ENCODE measurements around a stretch of chr6.

DNA sequence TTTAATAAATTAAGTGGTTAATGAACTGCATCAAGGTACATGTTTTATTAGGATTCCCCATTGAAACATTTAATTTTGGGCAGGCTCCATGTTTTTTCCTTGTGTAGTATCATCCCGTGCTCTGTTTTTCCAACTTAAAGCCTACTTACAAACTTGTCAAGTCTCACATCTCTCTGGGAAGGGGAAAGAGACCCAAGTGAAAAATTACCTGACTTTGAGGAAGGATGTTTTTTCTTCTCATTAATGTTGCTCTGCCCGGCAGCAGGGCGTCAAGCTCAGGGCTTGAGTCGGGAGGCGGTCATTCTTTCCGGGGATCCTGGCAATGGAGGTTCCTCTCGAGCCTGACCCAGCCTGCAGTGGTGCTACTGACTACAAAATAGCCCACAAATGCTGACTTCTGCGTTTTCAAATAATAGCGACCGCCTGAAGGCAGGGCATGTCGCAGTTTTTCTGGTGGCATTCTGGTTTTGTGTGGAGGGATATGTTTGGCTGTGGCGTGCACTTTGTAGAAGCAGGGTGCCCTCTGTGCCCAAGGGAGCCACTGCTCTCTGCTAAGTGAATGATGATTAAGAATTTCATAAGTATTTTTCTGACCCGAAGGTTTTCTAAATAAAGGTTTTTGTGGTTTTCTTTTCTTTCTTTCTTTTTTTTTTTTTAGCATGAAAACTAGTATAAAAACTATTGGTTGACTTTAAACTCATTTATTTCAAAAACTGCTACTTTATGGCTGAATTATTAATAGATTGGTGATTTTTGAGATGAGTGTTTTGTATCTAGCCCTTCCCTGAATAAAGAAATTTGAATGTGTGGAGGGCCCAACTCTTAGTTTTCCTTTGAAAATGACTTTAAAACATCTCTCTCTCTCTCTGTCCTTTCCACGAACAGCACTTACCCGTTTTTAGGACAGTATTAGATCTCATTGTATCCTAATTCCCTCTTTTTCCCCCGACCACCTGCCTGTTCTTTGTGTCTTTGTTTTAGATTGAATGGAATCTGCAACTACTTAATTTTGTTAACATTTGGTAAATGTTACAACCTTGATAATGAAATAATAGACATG, 2.7 kb downstream of the DSP start:
- RRBS, 2 experiments: 3% methylated on average over 5 of the region's 16 CpGs
CAGE:
- cytosol, long polyA minus RNA: no peak
- cytosol, long polyA plus RNA: no peak
- long polyA plus RNA: no peak
- nucleus, long polyA minus RNA: no peak
- nucleus, long polyA plus RNA: no peak

DNA sequence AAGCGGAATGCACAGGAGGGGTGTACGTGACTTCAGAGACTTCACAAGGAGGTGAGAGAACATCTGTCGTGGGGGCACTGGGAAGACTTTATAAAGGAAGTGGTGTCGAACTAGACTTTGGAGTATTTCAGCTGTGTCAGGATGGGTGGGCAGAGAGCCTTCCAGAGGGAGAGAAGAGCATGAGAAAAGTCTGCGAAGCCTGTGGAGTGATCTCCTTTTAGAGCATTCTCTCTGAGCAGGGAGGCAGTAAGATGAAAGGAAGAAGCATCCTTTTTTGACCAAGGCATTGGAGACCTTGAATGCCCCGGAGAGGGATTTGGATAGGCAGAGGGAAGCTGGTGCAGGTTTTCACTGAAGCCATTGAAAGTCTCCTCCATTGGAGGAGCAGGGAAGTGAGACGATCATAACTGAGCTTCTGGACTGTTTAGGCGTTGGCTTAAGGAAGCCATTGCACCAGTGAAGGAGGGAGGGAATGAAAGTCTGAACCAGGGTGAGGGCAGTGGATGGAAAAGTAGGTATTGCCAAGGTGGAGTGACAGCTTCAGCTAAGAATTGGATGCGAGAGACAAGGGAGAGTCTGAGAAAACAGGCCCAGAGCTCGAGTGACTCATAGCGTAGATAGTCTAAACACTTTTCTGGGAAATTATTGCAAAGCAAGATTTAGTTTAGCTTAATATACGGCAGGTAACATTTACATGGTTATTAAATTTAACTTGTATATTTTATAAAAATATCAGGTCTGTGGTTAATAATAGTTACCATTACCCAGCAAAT, 4.4 kb downstream of the DSP start:
- RRBS, 2 experiments: no CpG with 5 or more reads among the region's 12 CpGs
CAGE:
- cytosol, long polyA minus RNA: no peak
- cytosol, long polyA plus RNA: no peak
- long polyA plus RNA: no peak
- nucleus, long polyA minus RNA: no peak
- nucleus, long polyA plus RNA: no peak

DNA sequence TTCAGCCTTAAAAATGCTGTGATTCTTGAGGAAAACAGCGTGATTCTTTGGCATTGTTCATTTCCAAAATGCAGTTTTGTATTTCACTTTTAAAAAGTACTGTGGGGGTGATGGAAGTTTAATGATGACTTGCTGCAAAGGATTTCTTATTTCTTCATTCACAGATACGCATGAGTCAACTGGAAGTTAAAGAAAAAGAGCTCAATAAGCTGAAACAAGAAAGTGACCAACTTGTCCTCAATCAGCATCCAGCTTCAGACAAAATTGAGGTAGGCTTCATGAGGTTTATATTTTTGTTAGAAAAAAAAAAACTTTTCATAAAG, 23.8 kb upstream of the SNRNP48 start:
- RRBS, 2 experiments: no CpG with 5 or more reads among the region's 2 CpGs
CAGE:
- cytosol, long polyA minus RNA: start-site peak on the plus strand centred at position 216 of the sequence, 93 bp wide, 301 reads
- cytosol, long polyA plus RNA: no peak
- long polyA plus RNA: no peak
- nucleus, long polyA minus RNA: no peak
- nucleus, long polyA plus RNA: no peak

- RRBS, 2 experiments: no CpG with 5 or more reads among the region's 2 CpGs
CAGE:
- cytosol, long polyA minus RNA: no peak
- cytosol, long polyA plus RNA: no peak
- long polyA plus RNA: no peak
- nucleus, long polyA minus RNA: no peak
- nucleus, long polyA plus RNA: no peak
Measured at GRCh38 chr6:7644371-7644704, 54.3 kb downstream of the SNRNP48 start.

DNA sequence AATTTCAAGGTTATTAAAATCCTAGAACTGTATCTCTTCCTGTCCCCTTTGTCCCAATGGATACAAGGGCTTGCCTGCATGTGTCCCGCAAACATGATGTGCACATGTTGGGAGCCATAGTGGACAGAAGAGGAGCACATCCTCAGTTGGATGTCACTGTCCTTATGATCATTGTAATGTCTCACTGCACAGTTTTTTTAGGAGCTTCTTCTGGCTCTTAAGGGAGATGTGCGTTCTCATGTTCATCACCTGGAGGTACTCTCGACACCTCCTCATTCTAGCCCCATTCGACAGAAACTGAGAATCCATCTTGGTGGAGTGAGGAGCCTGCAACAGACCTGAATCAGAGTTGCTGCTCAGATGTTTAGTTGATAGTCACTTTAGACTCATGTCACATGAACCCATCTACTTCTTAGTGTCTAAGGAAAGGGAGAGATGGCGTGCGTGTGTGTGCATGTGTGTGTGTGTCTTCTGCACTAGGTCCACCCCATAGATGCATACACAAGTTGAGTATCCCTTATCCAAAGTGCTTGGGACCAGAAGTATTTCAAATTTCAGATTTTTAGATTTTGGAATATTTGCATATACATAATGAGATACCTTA, 2.3 kb upstream of the BMP6 start:
- RRBS, 2 experiments: no CpG with 5 or more reads among the region's 6 CpGs
CAGE:
- cytosol, long polyA minus RNA: no peak
- cytosol, long polyA plus RNA: no peak
- long polyA plus RNA: no peak
- nucleus, long polyA minus RNA: no peak
- nucleus, long polyA plus RNA: no peak

DNA sequence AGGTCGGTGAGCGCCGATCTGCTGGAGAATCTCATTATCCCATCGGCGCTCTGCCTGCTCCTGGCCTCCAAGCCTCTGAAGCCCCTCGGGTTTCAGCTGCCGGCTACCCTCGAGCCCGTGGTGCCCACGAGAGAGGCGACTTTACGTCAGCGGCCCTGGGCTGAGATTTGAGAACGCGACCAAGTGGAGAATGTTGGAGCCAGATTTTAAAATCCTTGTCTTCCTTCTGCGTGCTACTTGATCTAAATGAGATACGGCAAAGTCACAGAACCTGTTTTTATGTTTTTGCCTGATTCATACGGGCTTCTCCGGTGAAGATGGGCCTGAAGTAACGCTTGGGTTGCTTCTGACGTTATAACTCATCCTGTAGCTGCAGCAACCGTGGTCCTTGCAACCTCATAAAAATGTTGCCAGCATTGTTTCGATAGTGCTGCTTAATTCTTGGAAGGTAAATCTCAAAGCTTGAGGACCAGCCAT, 424 bp upstream of the SLC35B3 start:
- RRBS, 2 experiments: no CpG with 5 or more reads among the region's 23 CpGs
CAGE:
- cytosol, long polyA minus RNA: no peak
- cytosol, long polyA plus RNA: no peak
- long polyA plus RNA: no peak
- nucleus, long polyA minus RNA: no peak
- nucleus, long polyA plus RNA: no peak

DNA sequence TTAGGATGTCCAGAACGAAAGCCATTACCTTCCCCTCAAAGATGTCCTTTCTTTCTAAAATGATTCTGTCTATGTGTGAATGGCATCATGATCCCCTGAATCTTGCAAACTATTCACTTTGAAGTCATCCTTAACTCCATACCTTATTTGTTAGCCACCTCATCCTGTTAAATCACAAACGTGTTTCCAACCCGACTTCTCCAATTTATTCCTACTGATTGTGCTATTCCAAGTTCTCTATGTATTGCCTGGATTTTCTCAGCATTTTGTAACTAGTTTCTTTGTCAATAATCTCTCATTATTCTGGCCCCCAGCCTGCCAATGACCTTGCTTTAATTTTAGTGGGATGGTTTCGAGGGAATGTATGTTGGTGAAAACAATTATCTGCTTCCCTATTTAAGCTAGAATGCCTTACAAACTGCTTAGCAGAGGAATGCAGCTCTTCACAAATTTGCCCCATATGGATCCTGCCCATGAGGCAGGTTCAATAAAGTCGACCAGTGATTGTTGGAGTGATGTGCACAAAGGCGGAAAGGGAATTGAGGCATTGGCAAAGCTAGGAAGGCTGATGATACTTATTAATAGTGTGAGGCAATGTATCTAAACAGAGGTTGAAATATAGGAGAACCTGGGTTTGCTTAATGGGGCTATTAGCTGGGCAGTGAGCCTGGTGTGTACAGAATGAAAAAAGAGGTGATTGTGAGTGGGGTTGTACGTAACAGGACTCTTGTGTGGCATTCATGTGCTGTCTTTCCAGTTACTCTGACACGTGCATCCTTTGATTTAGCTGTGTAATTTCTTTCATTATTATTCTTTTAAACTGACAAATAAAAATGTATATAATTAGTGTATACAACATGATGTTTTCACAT, 220.1 kb upstream of the SLC35B3 start:
- RRBS, 2 experiments: no CpG with 5 or more reads among the region's 8 CpGs
CAGE:
- cytosol, long polyA minus RNA: no peak
- cytosol, long polyA plus RNA: no peak
- long polyA plus RNA: no peak
- nucleus, long polyA minus RNA: no peak
- nucleus, long polyA plus RNA: no peak

GRCh38 chr6:8905840-8906330, 470.5 kb upstream of the SLC35B3 start:
- RRBS, 2 experiments: no CpG with 5 or more reads among the region's 4 CpGs
CAGE:
- cytosol, long polyA minus RNA: no peak
- cytosol, long polyA plus RNA: no peak
- long polyA plus RNA: no peak
- nucleus, long polyA minus RNA: no peak
- nucleus, long polyA plus RNA: no peak

DNA sequence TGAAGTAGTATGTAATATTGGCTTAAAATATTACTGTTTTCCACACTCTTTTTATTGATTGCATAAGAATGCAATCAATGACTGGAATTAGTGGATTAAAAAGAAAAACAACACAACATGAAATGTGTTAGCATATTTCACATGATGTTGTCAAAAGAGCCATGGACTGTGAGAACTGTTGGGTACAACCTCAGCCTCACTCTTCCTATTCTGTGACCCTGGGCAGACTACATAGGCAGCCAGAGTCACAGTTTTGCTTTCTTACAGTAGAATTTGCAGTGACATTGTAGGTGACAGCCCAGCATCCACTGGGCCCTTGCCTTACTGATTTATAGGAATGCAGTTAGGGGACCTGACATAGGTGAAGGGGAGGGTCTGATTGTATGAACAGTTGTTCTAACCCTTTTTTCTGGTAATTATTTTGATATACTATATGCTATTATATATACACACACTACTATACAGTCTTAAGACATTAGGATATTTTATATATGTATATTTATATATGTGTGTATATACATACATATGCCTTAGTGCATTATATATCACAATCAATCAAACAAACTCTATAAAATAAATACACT, 471.4 kb upstream of the SLC35B3 start:
CAGE:
- cytosol, long polyA minus RNA: no peak
- cytosol, long polyA plus RNA: no peak
- long polyA plus RNA: no peak
- nucleus, long polyA minus RNA: no peak
- nucleus, long polyA plus RNA: no peak

DNA sequence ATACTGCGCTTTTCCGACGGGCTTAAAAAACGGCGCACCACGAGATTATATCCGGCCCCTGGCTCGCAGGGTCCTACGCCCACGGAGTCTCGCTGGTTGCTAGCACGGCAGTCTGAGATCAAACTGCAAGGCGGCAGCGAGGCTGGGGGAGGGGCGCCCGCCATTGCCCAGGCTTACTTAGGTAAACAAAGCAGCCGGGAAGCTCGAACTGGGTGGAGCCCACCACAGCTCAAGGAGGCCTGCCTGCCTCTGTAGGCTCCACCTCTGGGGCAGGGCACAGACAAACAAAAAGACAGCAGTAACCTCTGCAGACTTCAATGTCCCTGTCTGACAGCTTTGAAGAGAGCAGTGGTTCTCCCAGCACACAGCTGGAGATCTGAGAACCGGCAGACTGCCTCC, 603.8 kb downstream of the TFAP2A start:
- RRBS, 2 experiments: no CpG with 5 or more reads among the region's 19 CpGs
CAGE:
- cytosol, long polyA minus RNA: no peak
- cytosol, long polyA plus RNA: no peak
- long polyA plus RNA: no peak
- nucleus, long polyA minus RNA: no peak
- nucleus, long polyA plus RNA: no peak

- RRBS, 2 experiments: no CpG with 5 or more reads among the region's 4 CpGs
CAGE:
- cytosol, long polyA minus RNA: no peak
- cytosol, long polyA plus RNA: no peak
- long polyA plus RNA: no peak
- nucleus, long polyA minus RNA: no peak
- nucleus, long polyA plus RNA: no peak
Measured at GRCh38 chr6:10511401-10512017, 9.6 kb upstream of the GCNT2 start.

DNA sequence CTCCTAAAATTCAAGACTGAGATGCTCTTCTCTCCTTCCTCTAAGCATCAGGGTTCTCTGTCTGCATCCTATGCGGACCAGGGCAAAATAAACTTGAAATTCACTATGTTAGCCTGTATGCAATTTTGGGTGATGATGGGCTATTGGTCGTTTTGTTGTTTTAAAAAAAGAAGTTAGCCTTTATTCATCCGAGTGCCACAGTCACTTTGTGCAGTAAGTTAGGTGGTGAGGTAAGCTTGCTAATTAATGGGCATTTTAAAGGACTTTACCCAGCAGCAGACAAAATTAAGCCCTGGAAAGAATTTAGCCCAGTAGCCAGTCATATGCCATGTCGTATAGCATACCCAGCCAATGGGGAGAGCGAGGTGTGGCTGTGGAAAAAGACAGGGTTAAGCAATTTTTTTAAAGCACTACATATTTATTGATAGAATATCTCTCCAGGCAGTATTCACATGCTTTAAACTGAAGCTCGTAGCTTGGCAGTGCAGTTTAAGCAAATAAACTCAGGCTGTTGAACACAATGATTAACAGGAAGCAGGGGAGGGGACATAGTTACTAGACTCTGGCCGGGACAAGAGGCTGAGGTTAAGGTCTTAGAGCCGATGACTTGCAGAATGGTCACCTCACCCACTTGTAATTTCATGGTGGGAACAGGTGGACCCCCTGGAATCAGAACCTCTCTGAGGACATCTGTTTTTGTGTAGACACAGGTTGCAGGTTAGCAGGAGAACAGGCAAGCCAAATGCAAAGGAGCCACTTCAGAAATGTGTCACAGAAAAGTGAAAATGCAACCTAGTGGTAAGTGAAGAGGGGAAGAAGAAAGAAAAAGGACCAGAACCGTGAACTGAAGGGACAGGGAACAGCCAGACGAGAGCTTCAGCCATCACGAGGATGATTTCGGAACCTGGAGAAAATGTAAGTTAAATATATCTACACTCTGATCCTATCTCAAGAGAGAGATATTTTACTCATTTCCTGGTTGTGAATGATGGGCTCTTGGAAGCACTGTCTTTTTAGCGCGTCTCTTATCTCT, 7.1 kb downstream of the GCNT2 start:
- RRBS, 2 experiments: no CpG with 5 or more reads among the region's 14 CpGs
CAGE:
- cytosol, long polyA minus RNA: start-site peak on the plus strand centred at position 589 of the sequence, 28 bp wide, 53 reads
- cytosol, long polyA plus RNA: start-site peak on the plus strand centred at position 586 of the sequence, 9 bp wide, 78 and 103 reads in 2 replicates
- long polyA plus RNA: no peak
- nucleus, long polyA minus RNA: no peak
- nucleus, long polyA plus RNA: start-site peak on the plus strand centred at position 580 of the sequence, 22 bp wide, 75 and 88 reads in 2 replicates

- RRBS, 2 experiments: no CpG with 5 or more reads among the region's 29 CpGs
CAGE:
- cytosol, long polyA minus RNA: no peak
- cytosol, long polyA plus RNA: no peak
- long polyA plus RNA: no peak
- nucleus, long polyA minus RNA: no peak
- nucleus, long polyA plus RNA: no peak
Measured at GRCh38 chr6:10555349-10556507, 34.6 kb downstream of the GCNT2 start.

- RRBS, 2 experiments: 1 to 2% methylated on average over 15 to 20 of the region's 80 CpGs
CAGE:
- cytosol, long polyA minus RNA: start-site peak on the plus strand at chr6:11094193-11094199, 75 reads
- cytosol, long polyA plus RNA: no peak
- long polyA plus RNA: no peak
- nucleus, long polyA minus RNA: no peak
- nucleus, long polyA plus RNA: no peak
Measured at GRCh38 chr6:11093970-11095127, 715 bp downstream of the SMIM13 start.

DNA sequence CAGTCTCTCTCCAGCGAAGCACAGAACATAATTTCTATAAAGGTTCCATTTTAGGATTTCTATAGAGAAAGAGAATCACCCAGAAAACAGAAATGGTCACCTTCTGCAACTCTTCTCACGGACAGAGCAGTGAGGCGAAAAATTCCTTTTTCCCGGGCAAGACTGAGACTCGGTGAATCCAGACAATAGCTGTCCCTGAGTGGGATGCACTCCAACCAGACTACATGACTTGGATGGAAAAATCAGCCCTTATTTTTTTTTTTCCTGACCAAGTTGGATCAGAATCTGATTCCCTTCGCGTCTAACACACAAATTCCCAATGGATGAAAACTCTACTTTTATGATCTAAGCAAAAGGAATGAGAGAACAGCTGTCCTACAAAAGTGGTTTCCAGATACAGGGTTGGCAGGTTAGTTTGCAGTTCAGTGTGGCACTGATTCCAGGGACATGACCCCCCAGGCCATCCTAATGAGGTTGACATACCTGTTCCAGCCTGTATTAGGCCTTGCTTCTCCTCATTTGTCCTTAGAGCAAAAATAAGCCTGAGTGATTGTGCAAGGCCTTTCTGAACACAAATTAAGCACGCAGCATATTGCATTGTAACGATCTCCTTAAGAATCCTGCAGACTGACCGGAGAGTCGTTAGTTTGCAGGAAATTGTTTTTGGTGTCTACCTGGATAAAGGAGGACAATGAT, 1.3 kb upstream of the NEDD9 start:
- RRBS, 2 experiments: no CpG with 5 or more reads among the region's 11 CpGs
CAGE:
- cytosol, long polyA minus RNA: no peak
- cytosol, long polyA plus RNA: no peak
- long polyA plus RNA: no peak
- nucleus, long polyA minus RNA: no peak
- nucleus, long polyA plus RNA: no peak

DNA sequence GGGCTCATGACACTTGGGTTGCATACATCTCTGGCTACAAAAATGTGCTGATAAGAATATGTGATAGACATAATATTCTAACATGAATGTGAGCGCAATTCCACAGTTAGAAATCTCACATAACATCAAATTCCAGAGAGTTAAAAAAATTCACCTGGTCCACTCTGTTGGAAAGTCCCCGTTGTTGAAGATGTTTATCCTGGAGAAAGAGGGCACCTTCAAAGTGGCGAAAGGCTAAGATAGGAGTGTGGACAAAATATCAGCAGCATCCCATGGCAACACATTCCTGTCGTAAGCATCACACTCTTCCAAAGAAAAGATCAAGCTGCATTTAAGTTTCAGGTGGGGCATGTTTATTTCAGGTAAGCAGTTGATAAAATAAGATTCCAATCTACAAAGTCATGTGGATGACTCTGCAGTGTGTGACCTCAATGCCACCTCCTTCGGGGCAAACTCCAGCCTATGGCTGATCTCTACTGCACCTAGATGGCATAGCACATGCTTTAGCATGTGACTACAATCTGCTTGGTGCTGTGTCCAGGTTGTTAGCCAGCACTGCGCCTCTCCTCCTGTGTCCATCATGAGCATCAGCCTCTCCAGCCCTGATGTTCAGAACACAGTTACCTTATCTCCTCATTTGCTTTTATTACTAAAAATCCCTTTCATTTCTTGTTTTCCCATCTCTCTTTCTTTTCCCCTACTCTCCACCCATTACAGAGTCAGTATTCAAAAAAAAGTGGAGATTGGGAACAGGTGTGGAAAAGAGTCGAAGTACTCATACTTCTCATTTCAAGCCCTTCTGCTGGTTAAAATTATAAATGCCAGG, 111.9 kb upstream of the NEDD9 start:
- RRBS, 2 experiments: no CpG with 5 or more reads among the region's 7 CpGs
CAGE:
- cytosol, long polyA minus RNA: no peak
- cytosol, long polyA plus RNA: no peak
- long polyA plus RNA: no peak
- nucleus, long polyA minus RNA: no peak
- nucleus, long polyA plus RNA: no peak

GRCh38 chr6:11350014-11350959, 117.8 kb upstream of the NEDD9 start:
- RRBS, 2 experiments: no CpG with 5 or more reads among the region's 11 CpGs
CAGE:
- cytosol, long polyA minus RNA: no peak
- cytosol, long polyA plus RNA: no peak
- long polyA plus RNA: no peak
- nucleus, long polyA minus RNA: no peak
- nucleus, long polyA plus RNA: no peak

- RRBS, 2 experiments: no CpG with 5 or more reads among the region's 1 CpG
CAGE:
- cytosol, long polyA minus RNA: no peak
- cytosol, long polyA plus RNA: no peak
- long polyA plus RNA: no peak
- nucleus, long polyA minus RNA: no peak
- nucleus, long polyA plus RNA: no peak
Measured at GRCh38 chr6:11414572-11415094, 122.9 kb upstream of the TMEM170B start.

DNA sequence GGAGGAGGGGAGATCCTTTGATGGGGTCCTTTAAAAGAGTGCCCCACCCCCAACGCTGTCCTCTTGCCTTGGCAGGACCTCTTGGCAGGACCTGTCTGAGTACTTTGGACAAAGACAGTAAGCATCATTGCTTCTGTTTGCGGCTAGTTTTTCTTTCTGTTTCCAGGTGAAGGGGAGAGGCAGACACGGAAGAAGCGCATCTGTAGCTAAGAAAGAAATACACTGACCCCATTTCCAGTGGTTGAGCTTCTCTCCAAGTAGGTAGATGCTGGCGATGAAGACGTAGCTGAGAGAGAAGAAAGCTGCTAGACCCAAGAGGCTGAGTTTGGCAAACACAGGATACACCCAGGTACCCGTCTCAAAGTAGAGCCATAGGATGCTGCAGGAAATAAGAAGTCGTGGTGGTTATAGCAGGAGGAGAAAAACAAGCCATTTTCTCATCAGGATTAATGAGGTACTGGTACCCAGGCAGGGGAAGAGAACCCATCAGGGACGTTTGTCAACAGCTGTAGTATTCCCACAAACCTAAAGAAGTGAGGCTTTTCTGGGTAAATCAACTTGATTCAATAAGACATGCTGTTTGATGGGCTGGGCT, 55.4 kb downstream of the ADTRP start:
- RRBS, 2 experiments: no CpG with 5 or more reads among the region's 9 CpGs
CAGE:
- cytosol, long polyA minus RNA: no peak
- cytosol, long polyA plus RNA: no peak
- long polyA plus RNA: no peak
- nucleus, long polyA minus RNA: no peak
- nucleus, long polyA plus RNA: no peak

DNA sequence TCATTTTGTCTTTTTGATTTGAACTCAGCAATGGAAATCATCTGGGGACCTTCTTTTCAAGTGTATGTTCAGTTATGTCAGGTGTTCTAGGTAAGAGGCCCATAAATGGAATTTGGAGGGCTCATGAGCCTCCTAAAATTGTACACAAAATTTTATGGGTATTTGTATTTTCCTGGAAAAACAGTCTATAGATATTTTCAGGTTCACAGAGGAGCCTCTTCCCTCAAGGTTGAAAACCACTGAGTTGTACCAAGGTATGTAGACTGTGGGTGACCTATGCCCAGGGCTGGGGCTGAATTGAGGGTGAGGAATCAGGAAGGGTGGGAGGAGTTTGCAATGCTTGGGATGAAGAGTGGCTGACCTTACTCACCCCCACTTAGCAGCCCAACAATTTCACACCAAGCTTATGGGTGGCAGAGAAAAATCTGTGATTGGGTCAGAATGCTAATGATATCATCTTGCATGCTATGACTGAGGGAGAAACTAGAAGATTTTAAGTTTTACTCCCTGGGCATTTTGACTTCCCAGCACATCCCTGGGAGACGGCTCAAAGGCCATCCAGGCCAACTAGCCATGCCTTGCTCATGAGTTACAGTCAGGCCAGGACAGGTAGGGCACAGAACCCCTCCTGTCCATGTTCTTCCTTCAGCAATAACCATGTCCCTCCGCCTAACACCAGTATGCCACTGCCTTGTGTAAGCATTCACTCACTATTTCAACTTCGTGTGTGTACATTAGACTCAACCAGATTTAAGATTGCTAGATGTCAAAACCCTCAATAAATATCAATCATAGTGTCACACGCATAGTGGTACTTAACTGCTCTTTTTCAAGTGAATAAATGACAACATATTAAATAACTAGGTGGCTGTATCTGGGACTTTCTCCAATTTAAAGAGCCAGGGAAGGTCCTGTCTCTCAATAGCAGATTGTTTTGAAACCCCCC, 16.7 kb downstream of the ADTRP start:
- RRBS, 2 experiments: no CpG with 5 or more reads among the region's 4 CpGs
CAGE:
- cytosol, long polyA minus RNA: no peak
- cytosol, long polyA plus RNA: no peak
- long polyA plus RNA: no peak
- nucleus, long polyA minus RNA: no peak
- nucleus, long polyA plus RNA: no peak